SEM (cell line): ENCODE measurements around the genes EPHA7, GPR63 and MMS22L.

DNA sequence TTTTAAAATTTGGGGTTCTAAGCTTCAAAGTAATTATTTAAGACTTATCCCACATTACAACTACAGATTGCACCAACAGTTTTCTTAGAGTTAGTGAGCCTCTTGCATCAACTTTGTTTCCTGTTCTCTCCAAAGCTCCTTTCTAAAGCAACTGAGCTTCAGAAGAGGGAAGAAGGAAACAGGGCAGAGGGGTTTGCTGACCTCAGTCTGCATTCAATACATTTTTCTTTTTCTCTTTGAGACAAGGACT is 190.9 kb downstream of the BACH2 start:
- PRO-cap = no peak

DNA sequence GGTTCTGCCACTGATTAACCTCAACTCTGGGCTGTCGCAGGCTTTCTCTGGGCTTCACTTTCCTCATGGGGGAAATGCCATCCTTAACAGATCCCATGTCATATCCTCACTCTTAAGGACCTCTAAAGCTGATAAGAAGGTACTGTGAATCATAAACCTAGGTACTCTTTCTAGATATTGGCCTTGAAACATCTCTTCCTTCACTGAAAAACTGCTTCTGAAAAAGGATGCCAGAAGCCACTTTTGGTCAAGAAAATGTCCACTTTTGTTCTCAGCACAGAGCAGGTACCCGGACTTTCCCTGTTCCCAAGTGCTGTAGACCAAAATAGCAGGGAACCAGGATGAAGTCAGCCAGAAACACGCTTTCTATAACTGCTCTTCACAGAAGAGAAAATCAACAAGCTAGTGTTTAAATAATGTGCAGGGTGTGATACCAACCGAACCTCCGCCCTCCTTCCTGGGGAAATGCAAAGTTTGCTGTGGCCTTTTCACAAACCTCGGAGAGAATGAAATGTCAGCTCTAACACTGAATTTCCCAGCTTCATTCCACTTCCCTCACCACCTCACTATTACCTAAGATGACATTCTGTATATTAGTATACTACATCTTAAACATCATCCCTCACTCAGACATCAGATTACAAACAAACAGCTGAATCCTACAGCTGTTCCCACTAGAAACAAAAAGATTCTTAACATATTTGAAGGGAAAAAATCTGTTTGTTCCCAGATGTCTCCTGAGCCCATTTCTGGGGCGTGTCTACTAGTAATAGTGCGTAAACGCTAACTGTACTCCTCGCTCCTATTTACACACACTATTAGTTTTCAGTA is 118.7 kb downstream of the BACH2 start:
- PRO-cap = no peak

DNA sequence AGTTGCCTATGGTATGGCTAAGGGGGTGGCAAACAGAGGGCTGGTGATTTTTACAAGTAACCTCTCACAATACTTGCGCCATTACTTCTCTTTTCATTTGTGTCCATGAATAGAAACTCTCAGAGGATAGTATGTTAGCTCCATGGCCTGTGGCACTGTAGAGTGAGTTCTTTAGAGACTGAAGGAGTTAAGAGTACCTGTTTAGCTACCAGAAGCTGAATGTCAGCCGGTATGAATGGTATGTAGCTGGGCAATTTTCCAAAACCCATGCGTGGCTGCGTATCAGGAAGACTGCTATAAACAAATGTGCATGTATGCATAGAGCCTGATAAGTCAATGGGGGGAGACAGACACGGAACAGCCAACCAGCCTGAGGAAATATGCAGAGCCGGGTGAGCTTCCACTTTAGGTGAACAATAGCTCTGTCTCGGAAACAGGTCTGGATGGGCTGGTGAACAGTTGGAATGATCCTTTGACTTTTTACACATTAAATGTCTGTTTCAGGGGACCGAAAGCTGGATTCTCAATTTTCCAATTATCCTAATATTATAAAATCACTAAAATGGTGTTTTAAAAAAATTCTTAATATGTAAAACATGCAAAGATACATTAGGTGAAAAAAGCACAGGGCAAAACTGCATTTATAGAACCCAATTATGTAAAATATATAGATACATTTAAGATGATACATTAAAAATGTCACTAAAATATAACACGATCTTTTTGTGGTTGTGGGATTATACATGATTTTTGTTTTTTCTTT is 111.7 kb downstream of the BACH2 start:
- PRO-cap = no peak

- PRO-cap = no peak
Observed at GRCh38 chr6:90376236-90376511, 79.5 kb upstream of the BACH2 start.

- PRO-cap = no peak
Observed at GRCh38 chr6:90393099-90393652, 96.5 kb upstream of the BACH2 start.

DNA sequence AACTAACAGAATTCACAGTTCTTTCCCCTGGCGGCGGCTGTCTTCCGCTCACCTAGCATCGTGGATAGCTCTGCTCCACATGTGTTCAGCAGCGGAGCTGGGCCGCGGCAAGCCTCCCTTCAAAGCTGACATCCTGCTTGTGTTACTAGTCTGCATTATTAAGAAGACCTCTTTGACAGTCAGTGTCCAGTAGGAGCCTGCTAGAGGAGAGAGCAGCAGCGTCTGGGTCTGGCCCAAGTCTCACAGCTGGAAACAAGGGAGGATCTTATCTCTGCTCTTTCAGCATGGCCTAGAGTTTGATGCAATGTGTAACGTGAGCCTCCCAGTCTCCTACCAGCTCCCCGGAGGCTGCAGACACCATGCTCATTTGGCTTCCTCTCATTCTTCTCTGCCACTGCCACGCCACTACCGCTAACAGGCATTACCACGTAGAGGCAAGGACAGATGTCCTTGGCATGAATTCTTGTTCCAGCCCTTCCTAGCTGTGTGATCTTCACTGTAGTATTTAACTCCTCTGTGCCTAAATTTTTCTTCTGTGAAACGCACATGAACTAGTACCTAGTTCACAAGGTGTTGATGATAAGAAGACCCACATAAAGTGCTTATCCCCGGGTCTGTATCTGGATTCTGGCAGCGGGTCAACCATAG is 107.0 kb upstream of the BACH2 start:
- PRO-cap = no peak

DNA sequence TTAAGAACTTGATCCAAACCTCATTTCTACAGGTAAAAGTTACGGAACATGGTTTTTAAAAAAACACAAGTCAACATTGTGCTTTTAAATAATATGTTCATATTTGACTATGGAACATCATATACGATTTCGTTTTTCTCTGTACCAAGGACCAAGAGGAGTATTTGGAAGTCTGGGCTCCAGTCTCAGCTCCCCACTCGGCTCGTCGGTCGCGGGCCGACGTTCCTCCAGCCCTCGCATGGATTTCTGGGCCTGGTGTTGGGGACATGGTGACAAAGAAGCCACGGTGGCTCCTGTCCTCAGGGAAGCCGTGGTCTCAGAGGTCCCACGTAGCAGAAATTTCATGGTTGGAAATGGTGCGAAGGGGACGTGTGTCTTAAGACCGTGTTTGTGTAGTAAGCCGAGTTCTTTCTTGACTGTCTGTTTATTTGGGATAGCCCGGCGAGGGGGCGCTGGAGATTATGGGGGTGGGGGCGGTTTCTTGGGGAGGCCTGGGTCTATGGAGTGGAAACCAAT is 23.3 kb upstream of the MAP3K7 start:
- PRO-cap = no peak

DNA sequence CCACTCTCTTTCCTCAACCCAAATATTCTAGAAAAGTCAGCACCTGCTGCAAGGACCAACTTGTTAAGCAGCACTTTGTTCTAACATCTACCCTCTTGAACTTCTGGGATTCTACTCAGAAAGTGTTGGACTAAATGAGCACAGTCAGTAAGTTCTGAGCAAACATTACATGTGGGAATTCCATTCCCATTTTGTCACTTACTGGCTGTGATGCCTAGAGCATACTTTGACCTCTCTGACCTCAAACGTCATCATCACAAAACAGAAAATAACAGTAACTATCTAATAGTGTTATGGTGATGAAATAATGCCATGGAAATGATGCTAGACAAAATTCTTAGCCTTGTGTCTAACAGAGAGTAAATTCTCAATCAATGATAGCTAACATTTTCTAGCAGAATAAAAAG is 829.4 kb downstream of the EPHA7 start:
- PRO-cap = no peak

- PRO-cap = bidirectional peak, plus-strand start at chr6:93419821, minus-strand start at chr6:93419554
Observed at GRCh38 chr6:93419228-93419709, at the start of gene EPHA7. Gene EPHA7 (minus strand): TSS chr6:93419559.

DNA sequence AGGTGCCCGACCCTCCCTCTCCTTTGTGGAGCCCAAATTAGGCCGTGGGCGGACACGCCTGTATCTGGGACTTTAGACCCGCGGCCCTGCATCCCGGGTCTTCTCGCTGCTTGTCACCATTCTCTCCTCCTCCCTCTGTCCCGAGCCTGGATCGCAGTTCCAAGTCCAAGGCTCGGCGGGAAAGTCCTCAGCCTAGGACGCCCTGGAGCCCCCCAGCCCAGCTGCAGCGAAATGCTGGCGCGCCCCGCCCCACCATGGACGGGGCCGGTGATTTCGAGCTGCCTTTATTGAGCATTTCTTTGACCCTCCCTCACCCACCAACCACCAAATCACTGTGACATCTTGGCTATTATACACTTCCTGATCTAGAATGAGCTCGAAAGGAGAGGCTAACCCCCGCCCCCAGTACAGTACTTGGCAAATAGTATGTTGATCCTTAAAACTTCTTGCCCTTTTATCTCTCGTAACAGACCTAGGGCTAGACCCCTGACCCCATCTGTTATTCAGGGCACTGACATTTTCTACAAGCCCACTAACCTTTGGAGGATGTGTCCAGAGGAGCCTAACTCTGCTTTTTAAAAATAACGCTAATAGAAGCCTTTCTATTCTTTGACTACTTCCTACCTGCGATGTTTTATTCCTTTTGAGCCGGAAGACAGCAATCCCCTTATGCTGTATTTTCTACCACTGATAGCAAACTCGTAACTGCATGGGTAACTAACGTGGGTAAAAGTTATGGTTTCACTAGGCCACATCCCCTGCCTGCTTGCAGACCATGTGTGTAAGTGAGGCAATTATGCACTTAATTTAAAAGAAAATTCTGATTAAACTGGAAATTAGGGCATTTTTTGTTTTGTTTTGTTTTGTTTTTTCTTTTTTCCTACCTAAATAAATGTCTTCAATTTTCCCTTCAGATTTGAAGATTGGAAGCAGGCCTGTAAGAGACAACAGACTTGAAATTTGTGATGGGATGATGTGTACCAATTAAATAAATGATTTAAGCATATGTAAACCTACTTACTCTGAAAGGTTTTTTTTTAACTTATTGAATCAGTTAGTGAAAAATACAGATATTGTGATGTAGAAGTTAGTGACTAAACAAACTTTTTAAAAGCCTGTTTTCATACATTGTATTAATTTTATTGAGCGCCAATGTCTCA is 723 bp downstream of the UFL1 start:
- PRO-cap = bidirectional peak, plus-strand start at position 119 of the sequence, minus-strand start at position 139 of the sequence; bidirectional peak, plus-strand start at position 354 of the sequence, minus-strand start at position 336 of the sequence

DNA sequence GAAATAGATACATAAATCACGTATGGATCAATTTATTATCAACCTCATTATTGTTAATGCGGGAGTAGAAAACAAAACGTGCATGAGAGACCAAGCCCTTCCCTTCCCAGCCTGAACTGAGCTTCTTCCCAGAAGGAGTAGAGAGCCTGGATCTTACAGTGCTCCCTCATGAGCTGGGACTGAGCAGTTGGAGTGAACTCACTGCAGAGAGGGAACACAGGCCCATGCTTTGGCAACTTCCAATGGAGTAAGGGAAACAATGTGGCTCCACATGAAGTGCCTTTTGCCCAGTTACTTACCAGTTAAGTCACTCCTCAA is 12.4 kb downstream of the FHL5 start:
- PRO-cap = no peak

DNA sequence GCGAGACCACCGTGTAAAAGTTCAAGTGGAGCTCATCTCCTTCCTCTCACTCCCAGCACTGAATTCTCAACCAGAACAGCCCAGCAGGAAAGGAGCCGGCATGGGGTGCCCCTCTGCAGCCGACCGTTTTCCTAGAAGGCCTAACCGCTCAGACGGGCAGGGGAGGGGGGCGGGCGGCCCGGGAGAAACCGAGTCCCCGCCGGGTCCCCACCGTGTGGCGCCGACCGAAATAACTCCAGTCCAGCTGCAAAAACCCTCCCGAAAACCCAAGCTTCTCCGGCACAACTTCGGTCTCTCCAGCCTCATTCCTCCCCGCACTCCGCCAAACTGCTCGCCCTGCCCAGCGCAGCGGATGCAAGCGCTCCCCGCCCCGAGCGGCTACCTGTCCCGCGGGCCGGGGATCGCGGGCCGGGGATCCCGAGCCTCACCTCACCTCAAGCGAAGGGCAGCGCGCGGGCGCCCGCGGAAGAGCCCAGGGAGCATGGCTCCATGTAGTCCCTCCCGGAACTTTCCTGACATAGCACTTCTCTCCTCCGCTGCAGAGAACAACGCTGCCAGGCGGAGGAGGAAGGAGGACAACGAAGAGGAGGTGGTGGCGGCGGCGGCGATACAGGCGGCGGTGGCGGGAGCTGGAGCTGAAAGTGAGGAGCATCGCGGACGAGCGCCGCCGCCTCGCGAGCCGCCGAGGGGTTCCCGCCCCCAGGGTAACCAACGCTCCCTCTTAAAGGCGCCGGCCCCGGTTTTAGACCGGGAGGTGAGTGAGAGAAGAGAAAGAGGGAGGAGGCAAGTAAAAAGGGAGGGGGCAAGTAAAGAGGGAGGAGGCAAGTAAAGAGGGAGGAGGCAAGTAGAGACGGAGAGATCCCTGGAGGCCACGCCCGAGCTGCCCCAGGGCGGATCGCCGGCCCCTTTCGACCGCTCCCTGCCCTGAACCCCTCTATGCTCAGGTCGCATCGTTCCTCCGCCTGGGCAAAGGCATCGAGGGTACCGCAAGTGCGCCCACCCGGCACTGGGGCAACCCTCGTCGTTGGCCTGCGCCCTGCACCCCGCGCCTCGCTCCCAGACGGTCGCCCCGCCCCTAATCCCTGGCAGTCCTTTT is at the start of gene GPR63:
TSS of gene GPR63 (minus strand) at position 643 of the 1,096 bp plus-strand sequence.
- PRO-cap = bidirectional peak, plus-strand start at position 261 of the sequence, minus-strand start at position 138 of the sequence; bidirectional peak, plus-strand start at position 843 of the sequence, minus-strand start at position 643 of the sequence

- PRO-cap = no peak
Observed at GRCh38 chr6:96851843-96852252, 14.6 kb upstream of the GPR63 start.

DNA sequence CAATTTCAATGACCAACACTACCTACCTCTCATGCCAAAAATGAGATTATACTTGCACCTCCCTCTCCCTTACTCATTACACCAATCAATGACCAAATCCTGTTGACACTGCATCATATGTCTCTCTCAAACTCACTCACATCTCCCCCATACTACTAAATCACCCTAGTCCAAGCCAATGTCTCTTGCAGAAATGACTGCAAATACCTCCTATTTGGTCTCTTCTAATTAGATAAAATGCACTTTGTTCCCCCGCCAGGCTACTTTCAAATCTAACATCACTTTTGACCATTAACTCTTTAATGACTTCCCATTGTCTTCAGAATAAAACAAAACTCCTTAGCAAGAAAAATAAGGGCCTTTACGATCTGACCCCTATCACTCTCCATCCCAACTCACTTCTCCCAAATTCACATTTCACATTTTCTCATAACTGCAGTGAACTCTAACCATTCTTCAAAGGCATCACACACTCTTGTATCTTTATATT is 4.6 kb downstream of the NDUFAF4 start:
- PRO-cap = no peak

- PRO-cap = bidirectional peak, plus-strand start at chr6:97283404, minus-strand start at chr6:97283158
Observed at GRCh38 chr6:97282777-97283844, at the start of gene MMS22L. Gene MMS22L (minus strand): TSS chr6:97283216.

- PRO-cap = no peak
Observed at GRCh38 chr6:99348187-99348694, 1.2 kb downstream of the FAXC start.

DNA sequence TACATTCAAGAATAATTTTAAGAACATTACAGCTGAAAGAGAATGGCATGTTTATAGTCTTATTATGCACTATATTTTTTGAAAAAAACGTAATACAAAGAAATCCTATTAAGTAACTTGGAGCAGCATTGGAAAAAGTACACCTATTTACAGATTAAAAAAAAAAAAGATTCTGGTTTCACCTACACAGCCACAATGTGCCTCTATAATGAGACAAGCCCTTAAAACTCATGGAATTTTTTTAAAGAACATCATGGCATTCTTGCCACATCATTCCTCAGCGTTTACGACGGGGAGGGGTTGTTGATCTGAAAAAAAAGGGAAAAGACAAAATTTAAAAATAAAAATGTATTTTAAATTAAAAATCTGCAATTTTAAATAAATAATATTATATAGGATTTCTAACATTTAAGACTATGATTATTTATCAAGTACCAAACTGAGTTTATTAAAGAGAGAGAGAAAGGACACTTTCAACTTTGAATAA is 6.1 kb upstream of the COQ3 start:
- PRO-cap = no peak

DNA sequence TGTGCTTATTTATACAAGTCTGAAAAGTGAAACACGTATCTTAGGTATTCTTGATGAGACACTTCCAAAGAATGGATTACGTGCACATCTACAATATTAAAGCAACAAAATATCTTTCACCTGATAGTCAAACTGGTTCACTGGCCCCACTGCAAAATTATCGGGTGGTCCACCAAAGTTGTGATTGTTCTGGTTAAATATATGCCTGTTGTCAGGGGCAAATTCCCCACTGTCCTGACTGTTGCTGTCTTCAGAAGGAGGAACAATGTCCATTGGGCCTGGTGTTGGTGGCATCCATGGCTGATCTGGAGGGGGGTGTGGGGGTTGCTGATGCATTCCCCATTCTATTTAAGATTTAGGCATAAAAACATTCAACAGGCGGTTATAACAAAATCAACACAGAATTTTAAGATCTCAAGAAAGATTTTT is 14.5 kb downstream of the PNISR start:
- PRO-cap = no peak

DNA sequence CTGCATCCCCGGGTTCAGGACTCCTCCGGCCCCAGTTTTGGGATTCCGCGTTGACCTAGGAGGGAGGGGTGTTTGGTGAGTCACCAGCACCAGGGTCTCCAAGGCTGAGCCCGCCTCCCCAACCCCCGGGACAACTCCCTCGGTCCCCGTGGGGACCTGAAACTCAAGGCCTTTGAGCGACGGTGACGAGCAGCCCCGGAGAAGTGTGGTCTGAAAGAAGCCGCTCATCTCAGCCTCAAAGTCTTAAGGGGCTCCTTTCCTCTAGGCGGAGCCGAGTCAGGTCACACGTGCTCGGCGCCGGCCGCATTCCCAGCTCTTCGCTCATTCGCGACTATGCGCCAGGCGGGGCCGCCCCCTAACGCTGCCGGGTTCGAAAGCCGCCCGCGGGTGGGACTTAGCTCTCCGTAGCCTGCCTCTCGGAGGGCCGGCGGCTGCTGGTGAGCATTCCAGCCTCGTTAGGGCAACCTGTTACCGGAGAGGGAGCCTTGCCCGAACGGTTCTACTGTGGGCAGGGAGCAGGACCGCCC is 3.1 kb upstream of the PRDM13 start:
- PRO-cap = bidirectional peak, plus-strand start at position 402 of the sequence, minus-strand start at position 219 of the sequence

- PRO-cap = no peak
Observed at GRCh38 chr6:99983034-99983235, 11.1 kb downstream of the MCHR2 start.